ENCODE measurements around the genes ODAPH, NAAA, CXCL11, SCARB2 and CCNI.

GRCh38 chr4:75513647-75514144, 507 bp downstream of the RCHY1 start:
- PRO-cap: no peak
- RAMPAGE, long total RNA, 4 experiments: no peak in any of the 4 experiments

DNA sequence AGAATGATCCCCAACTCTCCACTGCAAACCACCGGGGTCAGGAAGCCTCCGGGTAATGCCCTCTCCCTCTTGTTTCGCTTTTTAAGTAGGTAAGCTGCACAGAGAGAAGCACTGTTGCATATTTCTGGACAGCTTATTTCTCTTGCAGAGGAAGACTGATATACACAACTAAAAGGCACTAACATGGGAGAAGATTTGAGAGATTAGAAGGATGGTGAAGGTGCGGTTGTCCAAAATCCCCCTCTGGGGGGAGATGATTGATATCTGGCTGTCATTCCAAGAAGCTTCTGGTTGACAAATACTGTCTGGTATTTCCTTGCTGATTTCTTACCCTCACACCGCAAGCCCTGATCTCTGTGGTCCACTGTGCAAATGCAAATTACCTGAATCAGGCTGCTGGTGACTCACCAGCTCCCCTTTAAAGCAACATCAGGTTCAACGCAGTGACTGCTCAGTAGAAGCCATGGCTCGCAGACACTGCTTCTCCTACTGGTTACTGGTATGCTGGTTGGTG, at the start of gene ODAPH:
Gene ODAPH (plus strand): TSS at position 447 of the 514 bp plus-strand sequence.
- PRO-cap: unidirectional peak, plus-strand start at position 432 of the sequence; unidirectional peak, plus-strand start at position 446 of the sequence; unidirectional peak, plus-strand start at position 454 of the sequence
- RAMPAGE, long total RNA, 4 experiments: no peak in any of the 4 experiments

- PRO-cap: no peak
- RAMPAGE, long total RNA, 4 experiments: no peak in any of the 4 experiments
These were observed 14.9 kb upstream of the CDKL2 start for GRCh38 chr4:75645017-75645880.

- PRO-cap: no peak
- RAMPAGE, long total RNA, 4 experiments: no peak in any of the 4 experiments
These were observed 4.3 kb downstream of the G3BP2 start for GRCh38 chr4:75668818-75669331.

DNA sequence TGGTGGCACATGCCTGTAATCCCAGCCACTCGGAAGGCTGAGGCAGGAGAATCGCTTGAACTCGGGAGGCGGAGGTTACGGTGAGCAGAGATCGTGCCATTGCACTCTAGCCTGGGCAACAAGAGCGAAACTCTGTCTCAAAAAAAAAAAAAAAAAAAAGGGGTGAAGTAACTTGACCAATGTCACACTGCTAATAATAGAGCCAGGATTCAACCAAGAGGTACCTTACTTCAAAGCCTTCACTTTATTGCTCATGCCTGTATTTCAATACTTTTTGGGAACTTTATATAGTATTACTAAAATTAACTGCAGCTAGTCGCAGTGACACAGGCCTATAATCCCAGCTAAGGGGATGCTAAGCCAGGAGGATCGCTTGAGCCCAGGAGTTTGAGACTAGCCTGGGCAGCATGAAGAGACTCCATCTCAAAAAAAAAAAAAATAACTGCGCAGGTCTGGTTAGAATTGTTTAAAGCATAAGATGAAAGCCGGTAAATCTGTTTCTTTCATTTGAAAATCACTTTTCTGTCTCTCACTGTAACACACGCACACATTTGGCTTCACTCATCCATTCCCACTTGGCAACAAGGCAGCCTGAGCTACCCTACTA, 1.9 kb downstream of the USO1 start:
- PRO-cap: no peak
- RAMPAGE, long total RNA, 4 experiments: no peak in any of the 4 experiments

DNA sequence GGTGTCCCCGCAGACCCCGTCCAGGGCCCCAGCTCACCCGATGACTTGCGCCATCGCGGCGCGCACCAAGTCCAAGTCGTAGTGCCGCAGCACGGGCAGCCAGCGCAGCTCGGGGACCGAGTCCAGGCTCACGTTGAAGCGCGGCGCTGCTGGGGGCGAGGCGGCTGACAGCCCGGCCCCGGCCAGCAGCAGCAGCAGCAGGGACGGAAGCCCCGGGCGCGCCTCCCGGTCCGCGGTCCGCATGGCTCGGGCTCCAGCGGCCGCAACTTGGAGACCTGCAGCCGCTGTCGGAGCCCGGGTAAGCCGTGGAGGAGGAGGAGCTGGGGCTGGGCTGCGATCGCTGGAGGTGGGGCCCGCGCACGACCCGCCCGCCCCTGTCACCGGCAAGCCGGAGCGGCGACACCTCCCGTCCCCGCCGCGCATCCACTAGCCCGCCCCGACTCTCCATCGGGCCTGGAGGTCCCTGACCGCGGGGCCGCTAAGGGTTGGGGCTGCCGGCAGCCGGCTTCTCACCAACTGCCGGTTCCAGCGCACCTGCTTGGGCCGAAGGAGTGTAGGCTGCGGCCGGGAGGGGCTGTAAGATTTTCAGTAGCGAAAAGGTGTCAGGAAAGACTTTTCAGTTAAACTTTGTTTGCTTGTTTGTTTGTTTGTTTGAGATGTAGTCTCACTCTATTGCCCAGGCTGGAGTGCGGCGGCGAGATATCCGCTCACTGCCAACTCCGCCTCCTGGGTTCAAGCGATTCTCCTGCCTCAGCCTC, at the start of gene NAAA:
Gene NAAA (minus strand): TSS at position 307 of the 758 bp plus-strand sequence.
- PRO-cap: bidirectional peak, plus-strand start at position 67 of the sequence, minus-strand start at position 83 of the sequence; bidirectional peak, plus-strand start at position 454 of the sequence, minus-strand start at position 302 of the sequence
- RAMPAGE, long total RNA, 4 experiments: no peak in any of the 4 experiments

DNA sequence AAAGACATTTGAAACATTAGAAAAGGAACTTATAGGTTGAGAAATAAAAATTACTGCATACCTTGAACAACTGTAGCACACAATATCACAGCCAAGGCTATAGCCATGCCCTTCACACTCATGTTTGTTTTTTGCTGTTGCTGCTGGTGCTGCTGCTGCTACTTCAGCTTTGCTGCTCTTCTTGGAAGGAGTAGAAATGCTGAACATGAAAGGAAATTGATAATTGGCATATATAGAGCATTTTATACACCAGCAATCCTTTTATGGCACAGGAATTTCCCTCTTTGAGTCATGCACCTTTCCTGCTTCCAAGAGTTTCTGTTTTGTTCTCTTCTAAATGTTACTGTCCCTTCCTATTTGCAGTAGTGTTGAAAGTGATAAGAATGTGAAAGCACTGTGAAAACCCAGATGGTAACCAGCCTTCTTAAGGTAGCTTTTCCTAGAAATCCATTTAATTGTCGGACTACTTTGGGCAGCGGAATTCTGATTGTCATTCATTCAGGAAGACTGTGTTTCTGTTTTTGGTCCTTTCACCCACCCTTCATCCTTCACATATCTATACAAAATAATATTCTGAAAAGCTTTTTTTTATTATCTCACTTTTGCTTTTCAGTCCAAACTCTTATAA, at the start of gene CXCL11:
Gene CXCL11 (minus strand): TSS at position 205 of the 628 bp plus-strand sequence.
- PRO-cap: no peak
- RAMPAGE, long total RNA, 4 experiments: no peak in any of the 4 experiments

DNA sequence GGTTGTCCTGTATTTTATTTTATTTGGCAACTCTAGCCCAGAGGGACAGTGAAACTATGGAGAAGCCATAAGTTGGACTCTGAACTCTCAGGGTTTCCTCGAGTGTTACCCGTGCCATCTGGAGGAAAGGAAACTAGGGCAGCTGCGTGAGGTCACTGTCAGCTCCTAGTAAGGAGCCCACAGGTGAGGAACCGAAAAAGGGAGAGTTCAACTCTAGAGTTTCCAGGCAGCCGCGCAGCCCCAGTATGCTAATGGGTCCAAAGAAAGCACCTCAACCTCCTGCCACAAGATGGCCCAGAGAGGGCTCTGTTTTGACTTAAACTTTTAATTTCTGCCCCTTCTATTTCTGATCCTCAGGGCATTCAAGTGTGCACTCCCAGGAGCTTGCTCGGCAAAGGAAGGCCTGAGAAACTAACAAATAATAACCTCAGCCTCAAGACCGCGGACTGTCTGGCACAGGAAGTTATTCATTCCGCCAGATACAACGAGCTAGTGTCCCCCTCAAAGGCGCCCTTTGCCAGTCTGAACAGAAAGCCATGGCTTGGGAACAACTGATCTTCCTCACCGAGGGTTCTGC, 13.9 kb downstream of the SCARB2 start:
- PRO-cap: no peak
- RAMPAGE, long total RNA, 4 experiments: no peak in any of the 4 experiments

- PRO-cap: bidirectional peak, plus-strand start at chr4:76213618, minus-strand start at chr4:76213595; bidirectional peak, plus-strand start at chr4:76214014, minus-strand start at chr4:76213824; bidirectional peak, plus-strand start at chr4:76214119, minus-strand start at chr4:76214081
- RAMPAGE, long total RNA, 4 experiments: no peak in any of the 4 experiments
These were observed at the start of gene SCARB2 for GRCh38 chr4:76213407-76214387. Gene SCARB2, minus strand, starts transcription at chr4:76213824.

DNA sequence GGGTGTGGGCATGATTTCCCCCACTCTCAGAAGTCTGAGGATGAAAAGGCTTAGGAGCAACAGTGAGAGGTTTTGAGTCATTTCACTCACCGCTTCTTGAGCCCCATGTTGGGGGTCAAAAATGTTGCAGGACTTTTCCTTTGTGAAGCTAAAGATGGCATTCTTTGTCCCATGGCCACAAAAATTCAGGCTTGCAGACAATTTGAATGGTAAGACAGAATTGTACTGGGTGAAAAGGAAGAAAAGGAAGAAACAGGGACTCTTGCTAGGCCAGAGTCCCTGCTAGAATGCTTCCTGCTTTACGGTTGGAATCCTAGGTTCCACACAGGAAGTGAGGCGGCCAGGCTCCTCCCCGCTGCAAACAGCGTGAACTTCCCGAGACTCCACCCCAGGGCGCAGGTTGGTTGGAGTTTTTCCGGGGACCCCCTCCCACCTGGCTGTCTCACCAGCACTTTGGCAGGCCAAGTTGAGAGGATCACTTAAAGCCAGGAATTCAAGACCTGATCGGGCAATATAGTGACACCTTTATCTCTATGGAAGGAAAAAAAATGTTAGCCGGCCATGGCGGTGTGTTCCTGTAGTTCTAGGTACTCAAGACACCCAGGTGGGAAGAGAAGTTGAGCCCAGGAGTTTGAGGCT, 17.2 kb upstream of the FAM47E start:
- PRO-cap: unidirectional peak, minus-strand start at position 301 of the sequence
- RAMPAGE, long total RNA, 4 experiments: no peak in any of the 4 experiments

DNA sequence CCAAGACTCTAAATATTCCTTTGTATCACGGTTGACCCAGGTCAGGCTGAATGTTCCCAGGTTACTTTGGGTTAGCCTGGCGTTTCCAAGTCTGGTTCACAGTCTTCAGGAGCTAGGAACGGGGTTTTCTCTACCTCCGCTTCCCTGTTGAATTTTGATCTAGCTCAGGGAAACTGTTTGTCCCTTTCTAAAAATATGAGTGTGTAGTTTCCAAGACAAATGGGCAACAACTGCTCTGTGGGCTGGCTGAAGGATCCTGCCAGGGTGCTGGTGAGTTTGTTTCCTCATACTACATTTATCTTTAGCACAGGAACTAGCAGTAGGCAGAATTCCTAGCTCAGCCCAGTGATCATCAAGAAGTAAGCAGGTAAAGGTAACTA, 13.3 kb upstream of the FAM47E start:
- PRO-cap: no peak
- RAMPAGE, long total RNA, 4 experiments: no peak in any of the 4 experiments

- PRO-cap: no peak
- RAMPAGE, long total RNA, 4 experiments: no peak in any of the 4 experiments
These were observed 4.1 kb downstream of the STBD1 start for GRCh38 chr4:76310592-76311108.

- PRO-cap: no peak
- RAMPAGE, long total RNA, 4 experiments: no peak in any of the 4 experiments
These were observed 206.7 kb downstream of the SHROOM3 start for GRCh38 chr4:76641736-76642196.

DNA sequence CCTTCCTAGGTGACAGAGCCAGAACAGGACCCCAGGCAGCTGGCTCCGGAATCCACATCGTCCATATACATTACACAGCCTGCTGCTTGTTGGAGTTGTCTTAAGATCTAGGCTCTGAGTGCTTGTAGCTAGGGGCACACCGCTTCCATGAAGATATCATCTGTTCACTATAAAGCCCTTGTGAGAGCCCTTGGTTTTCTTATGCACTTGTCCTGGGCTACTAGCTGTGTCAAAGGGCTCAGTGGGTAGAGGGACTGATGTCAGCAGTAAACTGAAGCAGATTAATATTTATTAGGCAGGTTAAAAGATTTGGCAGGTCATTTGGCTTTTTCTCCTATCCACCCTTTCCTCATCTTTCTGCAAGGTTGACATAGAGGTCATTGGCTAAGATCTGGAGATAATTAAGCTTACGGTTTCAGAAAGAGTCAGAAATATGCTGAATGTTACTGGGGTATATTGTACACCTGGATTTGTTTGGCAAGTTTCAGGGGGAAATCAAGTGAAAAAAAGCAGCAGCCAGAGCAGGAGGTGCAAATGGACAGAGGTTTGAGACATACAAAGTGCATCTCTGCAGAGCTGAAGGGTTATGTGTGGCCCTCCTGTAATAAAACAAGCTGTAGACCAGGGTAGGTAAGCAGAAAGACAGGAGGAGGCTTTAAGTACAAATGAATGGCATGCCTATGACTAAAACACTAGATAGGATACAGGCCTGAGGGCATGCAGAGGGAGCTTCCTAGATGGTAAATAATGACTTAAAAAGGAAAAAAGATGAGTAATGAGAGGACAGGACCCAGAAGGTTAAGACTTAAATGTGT, 195.2 kb downstream of the SOWAHB start:
- PRO-cap: no peak
- RAMPAGE, long total RNA, 4 experiments: no peak in any of the 4 experiments

DNA sequence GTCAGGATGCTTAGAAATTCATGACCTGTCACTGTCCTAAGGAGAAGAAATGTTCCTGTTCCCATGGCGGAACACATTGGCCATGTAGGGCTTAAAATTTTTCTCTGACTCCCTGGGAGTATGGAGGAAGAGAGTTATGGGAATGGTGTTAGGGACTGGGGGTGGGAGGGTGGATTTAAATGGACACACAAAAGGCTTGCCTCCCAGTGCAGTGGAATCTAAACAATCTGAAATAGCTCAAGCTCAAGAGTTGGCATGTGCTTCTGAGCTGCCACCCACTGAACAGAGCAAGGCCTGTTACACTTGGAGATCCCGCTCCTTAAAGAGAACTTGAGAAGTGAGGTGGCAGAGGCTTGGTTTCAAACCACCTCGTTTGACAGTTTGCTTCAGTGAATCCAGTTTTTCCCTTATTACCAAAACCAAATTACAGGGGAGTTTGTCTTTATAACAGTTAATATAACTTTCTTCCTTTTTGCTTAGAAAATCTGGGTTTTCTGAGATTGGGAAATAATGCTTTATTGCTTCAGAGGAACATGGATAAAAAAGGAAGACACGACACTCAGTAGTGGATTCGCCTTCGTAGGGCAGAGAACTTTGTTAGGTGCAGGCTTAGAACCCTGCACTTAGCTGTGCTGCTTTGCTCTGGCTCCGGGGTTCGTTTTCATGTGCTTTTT, 188.4 kb downstream of the SOWAHB start:
- PRO-cap: no peak
- RAMPAGE, long total RNA, 4 experiments: no peak in any of the 4 experiments

DNA sequence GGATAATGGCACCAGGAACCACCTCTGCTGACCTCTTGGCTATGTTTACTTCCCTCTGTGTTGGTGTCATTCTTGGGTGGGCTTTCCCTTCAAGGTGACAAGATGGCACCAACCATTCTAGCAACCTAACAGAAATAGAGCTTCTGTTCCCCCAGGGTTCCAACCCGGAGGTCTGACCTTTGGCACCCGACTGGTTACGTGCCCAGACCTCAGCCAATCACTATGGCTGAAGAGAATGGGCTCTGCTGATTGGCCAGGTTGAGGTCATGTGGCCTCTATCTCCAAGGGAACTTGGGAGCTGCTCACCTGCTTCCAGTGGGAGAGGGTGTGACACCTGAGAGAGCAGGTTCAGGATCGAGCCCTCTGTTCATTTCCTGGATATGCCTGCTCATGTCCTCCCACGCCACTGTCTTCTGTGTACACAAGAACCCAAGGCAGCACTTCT, 11.1 kb downstream of the SOWAHB start:
- PRO-cap: no peak
- RAMPAGE, long total RNA, 4 experiments: no peak in any of the 4 experiments

- PRO-cap: bidirectional peak, plus-strand start at chr4:76949027, minus-strand start at chr4:76948898
- RAMPAGE, long total RNA, 4 experiments: no peak in any of the 4 experiments
These were observed 947 bp upstream of the SEPTIN11 start for GRCh38 chr4:76948273-76949337.

DNA sequence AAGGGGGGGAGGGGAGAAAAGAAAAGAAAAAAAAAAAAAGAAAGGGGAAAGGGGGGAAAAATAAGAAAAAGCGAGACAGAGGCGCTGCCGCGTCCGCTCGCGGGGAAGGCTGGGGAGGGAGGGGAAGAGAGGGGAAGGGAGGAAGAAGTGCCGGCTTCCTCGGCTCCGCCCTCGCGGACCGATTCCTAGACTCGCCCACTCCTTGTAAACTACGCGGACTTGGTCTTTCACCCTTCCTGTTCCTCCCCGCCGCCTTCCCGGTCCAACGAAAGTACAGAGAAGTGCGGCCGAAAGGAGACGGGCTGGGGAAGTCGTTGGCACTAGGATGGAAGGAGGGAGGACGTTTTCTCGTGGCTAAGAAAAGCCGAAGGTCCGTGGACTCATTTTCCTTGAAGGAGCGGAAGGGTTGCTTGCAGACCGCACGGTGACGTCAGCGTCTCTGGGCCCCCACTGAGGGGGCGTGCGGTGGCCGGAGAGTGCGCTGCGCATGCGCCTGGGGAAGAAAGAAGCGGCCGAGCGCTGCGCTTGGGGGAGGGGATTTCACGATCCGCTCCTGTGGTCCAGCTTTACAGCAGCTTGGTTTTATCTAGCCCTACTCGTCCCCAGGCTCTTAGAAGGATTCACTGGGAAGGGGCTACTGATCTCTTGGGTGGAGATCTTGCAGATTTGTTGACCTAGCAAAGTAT, at the start of gene CCNI:
Gene CCNI (minus strand): TSS at position 121 of the 686 bp plus-strand sequence.
- PRO-cap: bidirectional peak, plus-strand start at position 188 of the sequence, minus-strand start at position 121 of the sequence; bidirectional peak, plus-strand start at position 500 of the sequence, minus-strand start at position 441 of the sequence
- RAMPAGE, long total RNA, 4 experiments: start-site peak on the plus strand in 1 of 4 experiments, centred at position 244 of the sequence, 13 reads per replicate; start-site peak on the minus strand in 2 of 4 experiments, centred at positions 113 to 133 of the sequence, 241 to 299 reads per replicate

DNA sequence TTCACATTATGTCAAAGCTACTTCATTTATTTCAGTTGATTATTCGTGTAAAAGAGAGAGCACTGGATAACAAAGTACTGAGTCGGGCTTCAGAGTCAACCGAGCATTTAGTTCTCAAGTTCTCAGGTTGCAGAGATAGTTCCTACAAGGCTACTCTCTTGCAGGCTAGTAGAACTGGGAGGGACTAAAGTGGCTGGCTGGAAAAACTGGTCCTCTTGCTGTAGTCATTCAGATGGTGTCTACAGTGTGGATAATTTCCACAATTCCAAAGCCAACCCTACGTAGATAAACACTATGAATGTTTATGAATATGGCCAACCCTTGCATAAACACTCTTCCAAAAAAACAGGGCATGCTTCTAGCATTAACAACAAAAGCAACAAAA, 4.6 kb upstream of the CCNG2 start:
- PRO-cap: no peak
- RAMPAGE, long total RNA, 4 experiments: no peak in any of the 4 experiments

- PRO-cap: no peak
- RAMPAGE, long total RNA, 4 experiments: no peak in any of the 4 experiments
These were observed 263 bp downstream of the CCNG2 start for GRCh38 chr4:77157429-77157510.